Mammary epithelial cell (primary cell): ENCODE measurements around a stretch of chr2.

DNA sequence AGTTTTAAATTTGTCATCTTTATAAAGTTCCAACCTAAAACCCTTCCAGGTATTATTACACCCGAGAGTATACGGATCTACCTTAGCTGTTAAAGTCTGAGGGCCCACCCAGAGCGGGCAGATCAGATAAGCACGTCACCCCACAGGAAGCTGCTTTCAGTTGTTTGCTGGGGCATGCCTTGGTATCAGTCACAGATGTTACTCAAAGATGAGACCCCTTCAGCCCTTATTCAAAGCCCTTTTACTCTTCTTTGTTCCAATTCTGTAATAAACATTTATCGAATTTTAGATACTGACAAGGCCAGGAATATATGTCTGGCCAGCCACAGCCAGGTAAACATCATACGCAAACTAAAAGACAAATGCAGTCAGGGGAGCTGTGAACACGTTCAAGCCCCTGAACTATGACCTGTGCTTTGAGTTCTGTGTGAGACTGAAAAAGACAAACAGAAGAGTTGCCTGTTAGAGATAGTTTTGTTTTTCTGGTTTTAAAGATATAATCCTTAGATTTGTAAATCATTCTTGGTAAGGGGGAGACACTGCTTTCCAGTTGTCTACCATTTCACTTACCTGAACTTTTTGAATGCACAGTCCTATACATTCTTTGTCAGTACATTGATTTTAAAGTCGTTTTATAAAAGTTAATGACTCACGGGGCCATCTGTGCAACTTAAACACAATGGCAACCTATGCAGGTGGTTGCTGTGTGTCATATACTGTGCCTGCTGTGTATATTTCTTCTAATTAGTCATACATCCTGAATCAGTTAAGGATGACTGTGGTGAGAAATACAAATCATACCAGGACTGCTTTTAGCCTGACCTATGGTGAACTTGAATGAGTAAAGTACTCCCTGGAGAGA lies 100.6 kb upstream of the ITPRID2 start:
- CAGE, long polyA plus RNA = no peak
- RRBS = no CpG with 5 or more reads among the region's 9 CpGs

DNA sequence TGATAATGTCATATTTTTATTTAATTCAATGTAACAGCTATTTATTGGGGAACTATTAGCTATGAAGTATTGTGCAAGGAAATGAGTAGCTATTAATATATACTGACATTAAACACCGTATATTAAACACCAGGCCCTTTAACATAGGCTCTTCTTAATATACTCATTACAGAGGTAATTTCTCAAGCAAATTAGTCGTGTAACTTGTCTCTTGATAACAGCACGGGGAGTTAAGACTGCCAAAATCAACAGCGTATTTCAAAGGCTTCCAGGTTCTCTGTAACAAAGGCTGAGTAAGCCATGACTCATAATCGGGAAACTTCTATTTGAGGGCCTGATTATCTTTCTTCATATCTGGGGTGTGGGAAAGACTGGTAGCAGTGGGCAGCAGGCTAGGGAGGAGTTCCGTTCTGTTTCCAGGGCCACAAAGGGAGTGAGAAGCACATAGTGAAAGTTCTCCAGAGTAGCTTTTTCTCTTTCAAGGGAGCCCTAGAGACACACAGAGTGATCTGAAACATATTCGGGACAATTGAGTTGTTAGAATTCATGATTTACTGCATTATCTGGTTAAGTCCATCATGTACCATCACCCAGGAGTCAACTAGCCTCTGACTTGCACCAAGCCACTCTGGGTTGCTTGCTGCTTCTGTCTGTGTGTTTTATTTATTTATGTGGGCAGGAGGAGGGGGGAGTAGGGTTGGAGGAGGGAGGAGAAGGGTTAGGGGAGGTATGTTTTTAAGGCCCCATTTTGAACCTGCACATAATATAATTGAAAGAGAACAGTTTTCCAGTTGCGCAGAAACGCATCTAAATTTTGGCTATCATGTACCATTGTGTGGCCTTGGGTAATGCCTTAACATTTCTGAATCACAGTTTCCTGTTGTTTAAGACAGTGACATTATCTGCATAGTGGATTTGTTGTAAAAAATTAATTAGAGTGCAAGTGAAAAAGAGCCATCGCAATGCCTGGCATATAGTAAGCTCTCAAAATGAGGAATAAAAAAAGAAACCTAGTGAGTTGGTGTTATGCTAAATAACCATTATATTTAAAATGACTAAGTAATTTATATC lies 80.5 kb upstream of the ITPRID2 start:
- CAGE, long polyA plus RNA = no peak
- RRBS = no CpG with 5 or more reads among the region's 10 CpGs

DNA sequence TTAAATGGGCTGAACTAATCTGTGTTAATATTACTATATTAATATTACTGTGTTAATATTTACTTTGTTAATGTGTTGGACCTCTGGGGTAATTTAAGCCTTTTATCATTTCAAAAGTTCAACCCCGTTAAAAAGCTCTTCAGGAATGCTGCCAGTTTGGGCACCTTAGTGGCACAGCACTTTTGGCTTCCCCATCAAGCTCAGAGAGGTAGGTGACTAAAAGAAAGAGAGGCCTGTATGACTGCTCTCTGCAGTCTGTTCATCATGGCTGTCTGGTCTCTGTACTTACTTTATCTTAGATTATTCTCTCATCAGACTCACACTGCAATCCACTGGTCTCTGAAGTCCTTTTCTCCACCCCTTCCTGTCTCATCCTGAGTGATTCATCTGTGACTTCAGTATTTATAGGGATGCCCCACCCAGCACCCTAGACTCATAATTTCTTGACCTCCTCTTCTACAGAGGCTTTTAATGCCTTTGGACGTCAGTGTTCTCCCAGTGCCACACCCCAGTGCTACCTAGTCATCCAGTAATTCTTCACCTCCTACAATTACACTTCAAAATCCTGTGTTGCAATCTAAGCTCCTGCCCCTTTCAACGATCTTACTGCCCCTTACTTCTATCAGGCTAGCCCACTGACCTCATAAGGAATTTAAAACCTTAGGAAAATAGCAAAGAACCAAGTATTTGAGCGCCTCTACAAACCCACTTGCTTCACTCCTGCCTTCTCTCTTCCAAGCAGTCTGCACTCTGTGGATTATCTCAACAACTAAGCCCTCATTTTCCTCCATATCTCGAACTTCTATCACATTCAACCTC lies 14.9 kb upstream of the ITPRID2 start:
- CAGE, long polyA plus RNA = no peak
- RRBS = no CpG with 5 or more reads among the region's 5 CpGs

DNA sequence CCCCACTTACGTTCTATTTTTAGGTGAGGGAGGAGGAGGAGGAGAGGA lies 176 bp upstream of the ITPRID2 start:
- CAGE, long polyA plus RNA = no peak
- RRBS = no CpG with 5 or more reads among the region's 1 CpG

DNA sequence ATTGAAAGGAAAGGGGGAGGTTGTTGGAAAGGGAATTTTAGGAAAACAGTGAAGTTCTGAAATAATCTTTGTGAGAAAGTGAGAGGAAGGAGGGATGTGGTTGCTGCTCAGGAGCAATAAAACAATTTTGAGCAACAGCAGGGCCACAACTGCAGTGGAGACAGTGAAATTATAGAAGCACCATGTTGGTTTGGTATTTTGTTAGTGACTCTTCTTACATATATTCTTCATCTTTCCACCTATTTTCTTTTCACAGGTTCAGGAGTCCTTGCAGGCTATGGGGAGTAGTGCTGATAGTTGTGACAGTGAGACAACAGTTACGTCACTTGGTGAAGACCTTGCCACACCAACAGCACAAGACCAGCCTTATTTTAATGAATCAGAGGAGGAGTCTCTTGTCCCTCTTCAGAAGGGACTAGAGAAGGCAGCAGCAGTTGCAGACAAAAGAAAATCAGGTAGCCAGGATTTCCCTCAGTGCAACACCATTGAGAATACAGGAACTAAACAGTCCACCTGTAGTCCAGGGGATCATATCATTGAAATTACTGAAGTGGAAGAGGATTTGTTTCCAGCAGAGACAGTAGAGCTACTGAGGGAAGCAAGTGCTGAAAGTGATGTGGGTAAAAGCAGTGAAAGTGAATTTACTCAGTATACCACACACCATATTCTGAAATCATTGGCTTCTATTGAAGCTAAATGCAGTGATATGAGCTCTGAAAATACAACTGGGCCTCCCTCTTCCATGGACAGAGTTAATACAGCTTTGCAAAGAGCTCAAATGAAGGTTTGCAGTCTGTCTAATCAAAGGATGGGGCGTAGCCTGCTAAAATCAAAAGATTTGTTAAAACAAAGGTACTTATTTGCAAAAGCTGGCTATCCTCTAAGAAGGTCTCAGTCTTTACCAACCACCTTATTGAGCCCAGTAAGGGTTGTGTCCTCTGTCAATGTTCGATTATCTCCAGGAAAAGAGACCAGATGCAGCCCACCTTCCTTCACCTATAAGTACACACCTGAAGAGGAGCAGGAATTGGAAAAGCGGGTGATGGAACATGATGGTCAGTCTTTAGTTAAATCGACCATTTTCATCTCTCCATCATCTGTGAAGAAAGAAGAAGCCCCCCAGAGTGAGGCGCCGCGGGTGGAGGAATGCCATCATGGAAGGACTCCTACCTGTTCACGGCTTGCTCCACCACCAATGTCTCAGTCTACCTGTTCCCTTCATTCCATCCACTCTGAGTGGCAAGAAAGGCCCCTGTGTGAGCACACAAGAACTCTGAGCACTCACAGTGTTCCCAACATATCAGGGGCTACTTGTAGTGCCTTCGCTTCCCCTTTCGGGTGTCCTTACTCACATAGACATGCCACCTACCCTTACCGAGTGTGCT lies 23.9 kb downstream of the ITPRID2 start:
- CAGE, long polyA plus RNA = no peak
- RRBS = no CpG with 5 or more reads among the region's 12 CpGs

- CAGE, long polyA plus RNA = no peak
- RRBS = no CpG with 5 or more reads among the region's 2 CpGs
These were observed 64.9 kb downstream of the PPP1R1C start for GRCh38 chr2:182050463-182051034.

DNA sequence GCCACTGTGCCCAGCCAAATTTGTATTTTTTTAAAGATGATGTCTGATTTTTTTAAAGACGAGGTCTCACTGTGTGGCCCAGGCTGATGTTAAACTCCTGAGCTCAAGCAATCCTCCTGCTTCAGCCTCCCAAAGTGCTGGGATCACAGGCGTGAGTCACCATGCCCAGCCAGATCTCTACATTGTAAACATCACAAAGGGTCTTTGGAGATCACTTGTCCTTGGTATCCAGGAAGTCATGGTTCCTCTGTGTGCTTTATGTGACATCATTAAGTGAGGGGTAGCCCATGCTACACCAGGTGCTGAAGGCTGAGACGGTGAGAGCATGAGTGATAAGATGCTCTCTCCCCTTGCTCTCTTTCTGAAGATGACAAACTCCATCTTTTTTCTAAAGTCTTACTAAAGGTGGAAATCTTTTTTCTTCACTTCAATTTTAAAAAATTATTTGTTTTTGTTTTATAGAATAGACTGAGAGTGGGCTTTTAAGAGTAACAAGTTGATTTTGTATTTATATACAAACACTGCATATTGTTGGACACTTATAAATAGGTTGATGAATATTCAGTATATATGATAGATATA lies 6.9 kb upstream of the NUP35 start:
- CAGE, long polyA plus RNA = no peak
- RRBS = no CpG with 5 or more reads among the region's 3 CpGs

DNA sequence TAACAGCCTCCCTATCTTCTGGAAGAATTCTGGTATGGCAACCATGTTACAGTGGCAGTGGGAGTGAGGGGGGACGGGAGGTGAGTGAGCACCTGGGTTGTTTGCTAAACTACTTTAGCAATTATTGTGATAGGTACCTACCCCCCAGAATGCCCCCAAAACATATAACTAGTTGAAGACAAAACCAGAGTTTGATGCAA lies 128.7 kb downstream of the NUP35 start:
- CAGE, long polyA plus RNA = no peak
- RRBS = no CpG with 5 or more reads among the region's 1 CpG

DNA sequence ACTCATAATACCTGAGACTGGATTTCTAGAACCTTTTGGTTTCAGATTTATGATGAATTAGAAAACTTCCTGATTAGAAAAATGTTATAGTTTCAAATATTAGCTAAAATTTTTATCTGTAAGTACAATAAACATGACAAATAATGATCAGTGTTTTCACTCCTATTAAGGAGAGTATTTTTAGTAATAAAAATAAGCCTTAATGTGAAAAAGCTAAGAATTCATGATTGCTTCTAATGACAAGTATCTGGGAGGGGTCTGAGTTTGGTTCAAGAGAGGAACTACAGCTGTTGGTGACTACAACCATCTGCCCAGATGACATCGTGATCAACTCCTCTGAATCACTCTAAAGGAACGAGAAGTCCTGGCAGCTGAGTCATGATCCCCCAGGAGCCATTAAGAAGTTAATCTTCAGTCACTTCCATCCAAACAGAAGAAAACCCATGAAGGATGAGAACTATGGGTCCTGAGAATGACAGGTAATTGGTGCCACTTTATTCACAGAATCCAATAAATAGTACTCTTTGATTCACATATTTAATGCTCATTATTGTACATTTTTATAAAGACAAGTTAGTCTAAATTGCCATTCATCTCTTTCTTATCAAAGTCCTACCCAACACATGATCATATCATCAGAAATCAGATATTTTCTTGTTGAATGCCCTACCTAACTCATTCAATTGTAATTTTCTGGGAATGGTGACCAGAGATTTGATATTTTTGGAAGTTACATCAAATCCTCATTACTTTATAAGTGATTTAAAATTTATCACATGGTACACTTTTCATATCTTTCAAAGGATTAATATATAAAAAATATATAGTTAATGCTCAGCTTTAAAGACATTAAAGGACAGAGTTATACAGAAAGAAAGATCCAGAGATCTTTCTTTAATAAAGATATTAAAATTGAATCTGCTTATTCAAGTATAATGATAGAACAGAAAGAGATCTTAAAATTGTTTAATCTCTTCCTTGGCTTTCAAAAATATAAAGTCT lies 6.7 kb downstream of the TFPI start:
- CAGE, long polyA plus RNA = no peak
- RRBS = no CpG with 5 or more reads among the region's 2 CpGs

- CAGE, long polyA plus RNA = no peak
- RRBS = no CpG with 5 or more reads among the region's 1 CpG
These were observed 149.0 kb upstream of the GULP1 start for GRCh38 chr2:188142731-188142947.

DNA sequence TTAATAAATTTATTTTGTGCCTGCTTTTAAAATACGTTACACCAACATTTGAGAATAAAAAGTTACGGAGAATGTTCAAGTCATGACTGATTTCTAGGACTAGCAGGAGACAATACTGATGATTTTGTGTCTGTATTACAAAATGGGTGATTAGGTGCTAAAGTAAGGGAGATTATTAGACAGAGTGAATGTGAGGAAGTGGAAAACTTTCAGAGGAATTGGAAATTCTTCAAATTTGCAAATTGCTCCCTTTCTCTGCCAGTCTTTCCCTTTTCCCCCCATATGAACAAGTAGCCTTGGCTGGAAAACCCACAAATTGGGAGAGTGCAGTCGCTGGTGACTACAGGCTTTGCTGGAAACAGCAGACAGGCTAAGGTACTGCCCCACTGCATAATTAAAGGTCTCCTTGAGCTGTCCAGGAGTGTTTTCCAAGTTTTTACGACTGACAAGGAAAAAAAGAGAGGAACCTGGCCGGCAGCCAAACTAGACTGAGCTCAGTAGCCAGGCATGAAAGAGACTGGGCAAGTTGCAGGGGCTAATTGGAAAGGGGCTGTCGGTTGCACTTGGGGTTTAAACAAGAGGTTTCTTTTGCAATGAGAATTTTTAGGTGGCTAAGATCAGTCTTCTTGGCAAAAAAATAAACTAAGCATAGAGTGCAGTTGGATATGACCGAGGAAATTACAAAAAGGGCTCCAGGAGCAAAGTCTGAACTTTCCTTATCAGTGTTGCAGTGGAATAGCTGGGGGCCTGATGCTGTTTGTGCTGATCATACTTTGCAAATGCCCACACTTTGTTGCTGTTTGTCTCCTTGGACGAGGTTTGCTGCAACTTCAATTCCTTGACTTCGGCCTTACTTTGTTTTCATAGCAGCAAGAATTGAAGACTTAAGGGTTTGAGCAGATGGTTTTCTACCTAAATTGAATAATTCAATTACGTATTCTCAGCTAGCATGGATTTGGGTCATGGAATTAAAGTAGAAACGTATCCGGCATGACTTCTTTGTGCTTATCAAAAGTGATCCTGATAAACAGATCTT lies 2.0 kb downstream of the GULP1 start:
- CAGE, long polyA plus RNA = no peak
- RRBS = no CpG with 5 or more reads among the region's 12 CpGs

DNA sequence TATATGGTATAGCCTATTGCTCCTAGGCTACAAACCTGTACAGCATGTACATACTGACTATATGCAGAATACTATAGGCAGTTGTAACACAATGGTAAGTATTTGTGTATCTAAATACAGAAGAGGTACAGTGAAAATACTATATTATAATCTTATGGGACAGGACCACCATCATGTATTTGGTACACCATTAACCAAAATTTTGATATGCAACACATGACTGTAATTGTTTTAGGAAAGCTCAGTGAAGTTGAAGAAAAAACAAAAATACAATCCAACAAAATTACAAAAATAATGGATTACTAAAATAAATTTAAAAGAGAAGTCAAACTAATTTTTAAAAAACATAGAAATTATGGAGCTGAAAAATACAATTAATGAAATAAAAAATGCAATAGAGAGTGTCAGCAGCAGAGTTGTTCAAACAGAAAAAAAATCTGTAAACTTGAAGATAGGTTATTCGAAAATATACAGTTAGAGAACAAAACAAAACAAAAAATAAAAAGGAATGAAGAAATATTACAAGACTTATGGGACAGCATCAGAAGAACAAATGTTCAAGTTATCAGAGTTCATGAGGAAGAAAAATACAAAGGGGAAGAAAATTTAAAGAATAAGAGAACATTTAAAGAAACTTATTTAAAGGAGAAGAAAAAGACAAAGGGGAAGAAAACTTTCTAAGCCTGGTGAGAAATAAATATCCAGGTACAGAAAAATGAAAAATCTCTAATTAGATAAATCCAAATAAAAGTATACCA lies 114.7 kb downstream of the GULP1 start:
- CAGE, long polyA plus RNA = no peak
- RRBS = no CpG with 5 or more reads among the region's 1 CpG

- CAGE, long polyA plus RNA = no peak
- RRBS = no CpG with 5 or more reads among the region's 5 CpGs
These were observed 187.3 kb upstream of the COL3A1 start for GRCh38 chr2:188786830-188787363.

GRCh38 chr2:188976534-188977129 lies 2.5 kb downstream of the COL3A1 start:
- CAGE, long polyA plus RNA = no peak
- RRBS = no CpG with 5 or more reads among the region's 8 CpGs

DNA sequence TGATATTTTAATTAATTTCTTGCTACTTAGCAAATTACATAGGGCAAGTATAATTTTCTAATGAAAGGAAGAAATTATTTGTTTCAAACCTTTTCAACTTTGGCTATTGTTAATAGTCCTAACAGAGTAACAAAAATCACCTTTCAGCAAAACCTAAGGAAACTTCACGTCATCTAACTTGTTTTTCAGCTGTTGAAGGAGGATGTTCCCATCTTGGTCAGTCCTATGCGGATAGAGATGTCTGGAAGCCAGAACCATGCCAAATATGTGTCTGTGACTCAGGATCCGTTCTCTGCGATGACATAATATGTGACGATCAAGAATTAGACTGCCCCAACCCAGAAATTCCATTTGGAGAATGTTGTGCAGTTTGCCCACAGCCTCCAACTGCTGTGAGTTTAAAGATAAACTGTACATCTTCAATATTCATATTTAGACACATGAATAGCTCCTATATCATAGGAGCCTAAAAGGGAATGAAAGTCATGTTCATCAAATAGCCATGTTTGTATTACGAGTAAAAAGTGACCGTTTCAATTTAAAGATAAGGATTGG lies 10.5 kb downstream of the COL3A1 start:
- CAGE, long polyA plus RNA = no peak
- RRBS = no CpG with 5 or more reads among the region's 7 CpGs

DNA sequence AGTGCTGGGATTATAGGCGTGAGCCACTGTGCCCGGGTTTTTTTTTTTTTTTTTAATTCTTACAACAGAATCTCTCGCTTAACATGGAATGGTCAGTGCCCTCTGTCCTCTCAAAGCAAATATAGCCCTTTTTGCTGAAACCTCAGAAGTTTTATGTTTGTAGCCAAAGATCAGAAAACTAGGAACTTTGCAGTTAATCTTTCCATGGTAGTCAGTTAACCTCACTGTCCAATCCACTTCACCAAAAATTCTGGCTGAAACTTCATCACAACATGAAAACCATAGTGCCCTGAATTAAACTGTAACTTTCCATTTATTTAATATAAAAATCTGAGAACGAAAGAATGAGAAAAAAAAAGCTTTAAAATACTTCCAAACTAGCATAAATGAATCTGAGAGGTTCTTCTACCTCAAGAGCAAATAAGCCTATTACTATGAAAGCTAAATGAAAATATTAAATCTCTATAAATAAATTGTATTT lies 11.3 kb downstream of the COL5A2 start:
- CAGE, long polyA plus RNA = no peak
- RRBS = no CpG with 5 or more reads among the region's 4 CpGs

GRCh38 chr2:189217412-189217994 lies 37.9 kb upstream of the COL5A2 start:
- CAGE, long polyA plus RNA = no peak
- RRBS = no CpG with 5 or more reads among the region's 7 CpGs

DNA sequence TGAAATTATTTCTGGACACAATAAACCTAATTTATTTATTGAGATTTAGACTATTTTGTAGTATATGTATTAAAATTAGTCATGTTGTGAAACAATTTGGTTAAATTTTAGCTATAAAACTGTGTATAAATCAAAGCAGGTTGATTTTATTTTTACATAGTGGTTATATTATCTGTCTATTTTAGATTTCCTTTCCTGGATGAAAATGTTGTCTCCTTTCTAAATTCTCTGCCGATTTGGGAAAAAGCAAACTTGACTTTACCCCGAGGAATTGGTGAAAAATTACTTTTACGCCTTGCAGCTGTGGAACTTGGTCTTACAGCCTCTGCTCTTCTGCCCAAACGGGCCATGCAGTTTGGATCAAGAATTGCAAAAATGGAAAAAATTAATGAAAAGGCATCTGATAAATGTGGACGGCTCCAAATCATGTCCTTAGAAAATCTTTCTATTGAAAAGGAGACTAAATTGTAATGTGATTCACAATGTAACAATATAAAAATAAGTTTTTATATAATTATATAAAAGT lies 4.2 kb upstream of the ANKAR start:
- CAGE, long polyA plus RNA = no peak
- RRBS = no CpG with 5 or more reads among the region's 5 CpGs

DNA sequence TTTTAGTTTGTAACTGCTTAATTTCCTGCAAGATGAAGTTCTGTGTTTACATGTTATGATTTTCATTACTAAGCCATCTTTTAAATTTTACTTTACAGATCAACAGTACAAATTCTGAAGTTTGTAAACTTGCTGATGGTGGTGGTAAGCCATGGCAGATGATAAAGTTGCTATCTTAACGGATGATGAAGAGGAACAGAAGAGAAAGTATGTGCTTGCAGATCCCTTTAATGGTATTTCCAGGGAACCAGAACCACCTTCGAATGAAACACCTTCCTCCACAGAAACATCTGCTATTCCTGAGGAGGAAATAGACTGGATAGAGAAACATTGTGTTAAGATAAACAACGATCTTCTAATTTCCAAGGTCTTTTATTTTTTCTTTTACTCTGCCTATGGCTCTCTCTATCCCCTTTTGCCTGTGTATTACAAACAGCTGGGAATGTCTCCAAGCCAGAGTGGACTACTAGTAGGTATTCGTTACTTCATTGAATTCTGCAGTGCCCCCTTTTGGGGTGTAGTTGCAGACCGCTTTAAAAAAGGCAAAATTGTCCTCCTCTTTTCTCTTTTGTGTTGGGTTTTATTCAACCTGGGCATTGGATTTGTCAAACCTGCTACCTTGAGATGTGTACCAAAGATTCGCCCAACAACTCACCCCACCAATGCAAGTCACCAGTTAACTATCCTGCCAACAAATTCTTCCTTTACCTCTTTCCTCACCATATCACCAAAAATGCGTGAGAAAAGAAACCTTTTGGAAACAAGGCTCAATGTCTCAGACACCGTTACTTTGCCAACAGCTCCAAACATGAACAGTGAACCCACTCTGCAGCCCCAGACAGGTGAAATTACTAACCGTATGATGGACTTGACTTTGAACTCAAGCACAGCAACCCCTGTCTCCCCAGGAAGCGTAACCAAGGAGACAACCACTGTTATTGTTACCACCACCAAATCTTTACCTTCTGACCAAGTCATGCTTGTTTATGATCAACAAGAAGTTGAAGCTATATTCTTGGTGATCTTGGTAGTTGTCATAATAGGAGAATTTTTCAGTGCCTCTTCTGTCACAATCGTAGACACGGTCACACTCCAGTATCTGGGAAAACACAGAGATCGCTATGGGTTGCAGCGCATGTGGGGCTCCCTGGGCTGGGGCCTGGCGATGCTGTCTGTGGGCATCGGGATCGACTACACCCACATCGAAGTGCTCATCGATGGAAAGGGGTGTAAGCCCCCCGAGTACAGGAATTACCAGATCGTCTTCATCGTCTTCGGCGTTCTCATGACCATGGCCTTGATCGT lies 28.2 kb downstream of the MFSD6 start:
- CAGE, long polyA plus RNA = no peak
- RRBS = no CpG with 5 or more reads among the region's 25 CpGs

GRCh38 chr2:190994046-190994419 lies 19.9 kb downstream of the STAT1 start:
- CAGE, long polyA plus RNA = no peak
- RRBS = no CpG with 5 or more reads among the region's 6 CpGs